ENCODE results near the genes GOLGA8O, PGBD4 and GOLGA8B.

CAGE:
- cytosol, long polyA minus RNA: no peak
- cytosol, long polyA plus RNA: no peak
- long polyA plus RNA: no peak
- nucleus, long polyA minus RNA: no peak
- nucleus, long polyA plus RNA: start-site peak on the plus strand at chr15:31465629-31465682, 18 and 10 reads in 2 replicates
Measured at GRCh38 chr15:31465133-31466227, 138.8 kb downstream of the KLF13 start.

GRCh38 chr15:31471712-31472354, 145.2 kb downstream of the KLF13 start:
CAGE:
- cytosol, long polyA minus RNA: no peak
- cytosol, long polyA plus RNA: no peak
- long polyA plus RNA: no peak
- nucleus, long polyA minus RNA: no peak
- nucleus, long polyA plus RNA: no peak

GRCh38 chr15:32455366-32456064, at the start of gene GOLGA8O:
TSS of gene GOLGA8O (minus strand) at chr15:32455634.
CAGE:
- cytosol, long polyA minus RNA: no peak
- cytosol, long polyA plus RNA: no peak
- long polyA plus RNA: no peak
- nucleus, long polyA minus RNA: no peak
- nucleus, long polyA plus RNA: no peak

DNA sequence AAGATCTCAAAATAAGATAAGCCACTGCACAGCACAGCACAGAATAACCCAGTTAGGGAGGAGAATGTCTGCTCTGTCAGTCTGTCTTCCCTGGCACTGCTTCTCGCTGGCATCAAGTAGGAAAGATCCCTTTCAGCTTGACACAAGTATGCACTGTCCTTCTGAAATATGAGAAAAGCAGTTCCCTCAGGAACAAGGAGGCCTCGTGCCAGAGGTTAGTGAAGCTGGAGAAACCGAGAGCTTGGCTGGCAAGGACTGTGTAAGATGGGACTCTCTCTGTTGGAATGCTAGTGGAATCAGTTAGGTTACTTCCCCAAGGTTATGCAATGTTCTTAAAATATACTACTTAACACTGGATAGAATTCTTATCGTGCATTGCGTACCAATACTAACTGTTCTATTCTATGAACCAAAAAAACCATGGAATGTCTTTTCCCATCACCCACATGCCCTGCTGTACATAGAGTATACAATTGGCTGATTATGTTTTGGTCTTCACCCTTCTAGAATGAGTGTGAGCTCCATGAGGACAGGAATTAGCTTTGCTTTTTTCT, 59.0 kb downstream of the FMN1 start:
CAGE:
- cytosol, long polyA minus RNA: no peak
- cytosol, long polyA plus RNA: no peak
- long polyA plus RNA: no peak
- nucleus, long polyA minus RNA: no peak
- nucleus, long polyA plus RNA: no peak

GRCh38 chr15:34101974-34102625, at the start of gene PGBD4:
TSS of gene PGBD4 (plus strand) at chr15:34102083.
CAGE:
- cytosol, long polyA minus RNA: no peak
- cytosol, long polyA plus RNA: no peak
- long polyA plus RNA: no peak
- nucleus, long polyA minus RNA: start-site peak on the plus strand at chr15:34102067-34102113, 17 reads
- nucleus, long polyA plus RNA: no peak

DNA sequence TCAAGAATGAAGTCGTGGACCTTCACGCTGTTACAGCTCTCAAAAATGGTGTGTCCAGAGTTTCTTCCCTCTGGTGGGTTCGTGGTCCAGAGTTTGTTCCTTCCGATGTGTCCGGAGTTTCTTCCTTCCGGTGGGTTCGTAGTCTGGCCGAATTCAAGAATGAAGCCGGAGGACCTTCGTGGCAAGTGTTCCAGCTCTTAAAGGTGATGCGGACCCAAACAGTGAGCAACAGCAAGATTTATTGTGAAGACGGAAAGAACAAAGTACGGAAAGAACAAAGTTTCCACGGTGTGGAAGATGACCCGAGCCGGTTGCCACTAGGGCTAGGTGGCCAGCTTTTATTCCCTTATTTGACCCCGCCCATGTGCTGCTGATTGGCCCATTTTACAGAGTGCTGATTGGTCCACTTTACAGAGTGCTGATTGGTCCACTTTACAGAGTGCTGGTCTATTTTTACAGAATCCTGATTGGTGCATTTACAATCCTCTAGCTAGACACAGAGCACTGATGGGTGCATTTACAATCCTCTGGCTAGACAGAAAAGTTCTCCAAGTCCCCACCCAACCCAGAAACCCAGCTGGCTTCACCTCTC, 10.2 kb downstream of the KATNBL1 start:
CAGE:
- cytosol, long polyA minus RNA: no peak
- cytosol, long polyA plus RNA: no peak
- long polyA plus RNA: no peak
- nucleus, long polyA minus RNA: no peak
- nucleus, long polyA plus RNA: no peak

CAGE:
- cytosol, long polyA minus RNA: no peak
- cytosol, long polyA plus RNA: no peak
- long polyA plus RNA: no peak
- nucleus, long polyA minus RNA: no peak
- nucleus, long polyA plus RNA: no peak
Measured at GRCh38 chr15:34225147-34225849, 482 bp downstream of the EMC4 start.

CAGE:
- cytosol, long polyA minus RNA: no peak
- cytosol, long polyA plus RNA: no peak
- long polyA plus RNA: no peak
- nucleus, long polyA minus RNA: no peak
- nucleus, long polyA plus RNA: no peak
Measured at GRCh38 chr15:34333886-34334689, 3.5 kb downstream of the SLC12A6 start.

GRCh38 chr15:34341421-34341848, 1.5 kb downstream of the NOP10 start:
CAGE:
- cytosol, long polyA minus RNA: no peak
- cytosol, long polyA plus RNA: no peak
- long polyA plus RNA: no peak
- nucleus, long polyA minus RNA: no peak
- nucleus, long polyA plus RNA: no peak

DNA sequence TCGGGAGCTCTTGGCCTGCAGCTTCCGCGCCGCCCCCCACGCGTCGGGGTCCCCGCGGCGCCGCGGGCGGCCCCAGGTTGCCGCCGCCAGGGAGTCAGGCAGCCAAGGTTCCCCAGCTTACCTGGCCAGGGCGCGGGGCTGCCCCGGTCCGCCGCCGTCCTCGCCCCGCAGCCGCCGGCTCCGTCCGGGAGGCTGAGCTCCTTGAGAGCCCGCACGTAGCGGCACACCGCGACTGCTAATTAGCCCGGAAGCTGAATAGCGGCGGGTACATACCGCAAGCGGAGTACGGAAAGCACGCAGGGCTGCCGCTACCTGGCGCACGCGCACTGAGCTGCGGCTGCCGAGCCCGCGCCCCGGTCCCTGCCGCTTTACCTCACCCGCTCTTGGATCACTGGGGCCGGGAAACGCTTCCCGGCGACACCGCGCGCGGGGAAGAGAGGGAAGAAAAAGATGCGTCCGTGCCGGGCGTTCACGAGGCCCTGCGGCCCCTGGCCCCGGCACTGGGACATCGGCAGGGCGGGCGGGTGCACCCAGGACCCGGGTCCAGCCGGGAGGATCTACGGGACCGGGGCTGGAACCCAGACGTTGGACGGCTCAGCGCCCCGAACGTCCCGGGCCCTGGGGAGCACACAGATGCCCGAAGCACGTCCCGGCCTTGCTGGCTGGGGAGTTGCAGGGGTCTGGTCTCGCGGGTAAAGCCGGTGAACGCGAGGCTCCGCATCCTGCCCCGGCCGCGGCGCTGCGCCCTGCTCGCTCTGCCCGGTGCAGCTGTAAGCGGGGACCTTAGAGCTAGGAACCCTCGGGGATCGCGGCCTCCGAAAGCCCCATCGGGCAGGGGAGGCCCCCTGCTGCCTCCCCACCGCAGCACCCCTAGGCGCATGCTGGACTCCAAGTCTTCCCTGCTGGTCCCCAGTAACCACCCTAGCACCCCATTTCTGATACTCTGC, at the start of gene GOLGA8B:
TSS of gene GOLGA8B (minus strand) at position 257 of the 947 bp plus-strand sequence.
CAGE:
- cytosol, long polyA minus RNA: no peak
- cytosol, long polyA plus RNA: no peak
- long polyA plus RNA: start-site peak on the minus strand centred at position 240 of the sequence, 92 bp wide, 103 and 105 reads in 2 replicates
- nucleus, long polyA minus RNA: start-site peak on the minus strand centred at position 237 of the sequence, 70 bp wide, 60 reads
- nucleus, long polyA plus RNA: start-site peak on the minus strand centred at position 241 of the sequence, 80 bp wide, 367 and 486 reads in 2 replicates

DNA sequence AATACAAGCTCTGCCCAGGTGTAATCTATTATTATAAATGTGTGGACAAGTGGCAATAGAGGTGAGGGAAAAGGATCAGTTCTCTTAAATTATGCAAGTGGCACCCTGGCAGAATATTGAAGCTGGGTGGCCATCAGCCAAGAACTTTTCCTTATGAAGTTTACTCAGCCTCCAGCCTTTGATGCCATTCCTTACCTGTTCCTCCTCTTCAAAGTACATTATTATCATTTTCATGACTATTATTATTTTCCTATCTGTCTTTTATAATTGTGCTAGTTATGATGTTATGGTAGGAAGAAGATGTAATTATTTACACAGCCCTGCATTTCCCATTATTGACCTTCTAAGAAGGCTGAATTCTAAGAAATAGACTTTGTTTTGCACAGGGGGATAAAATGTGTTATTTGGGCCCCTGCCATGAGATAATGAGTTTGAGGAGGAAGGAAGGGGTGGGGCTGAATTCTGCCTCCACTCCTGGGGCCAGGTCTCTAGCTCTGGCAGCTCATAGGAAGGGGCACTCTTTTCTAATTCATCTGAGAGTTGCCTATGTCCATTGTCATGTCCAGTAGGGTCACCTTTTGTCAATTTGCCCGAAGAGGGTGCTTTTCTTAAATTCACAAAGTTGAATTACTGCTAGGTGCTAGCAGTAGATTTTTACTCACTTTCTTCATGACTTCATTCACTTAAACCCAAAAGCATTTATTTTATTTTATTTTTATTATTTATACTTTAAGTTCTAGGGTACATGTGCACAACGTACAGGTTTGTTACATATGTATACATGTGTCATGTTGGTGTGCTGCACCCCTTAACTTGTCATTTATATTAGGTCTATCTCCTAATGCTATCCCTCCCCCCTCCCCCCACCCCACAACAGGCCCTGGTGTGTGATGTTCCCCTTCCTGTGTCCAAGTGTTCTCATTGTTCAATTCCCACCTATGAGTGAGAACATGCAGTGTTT, 69.3 kb upstream of the GOLGA8B start:
CAGE:
- cytosol, long polyA minus RNA: no peak
- cytosol, long polyA plus RNA: no peak
- long polyA plus RNA: no peak
- nucleus, long polyA minus RNA: no peak
- nucleus, long polyA plus RNA: no peak

CAGE:
- cytosol, long polyA minus RNA: no peak
- cytosol, long polyA plus RNA: no peak
- long polyA plus RNA: no peak
- nucleus, long polyA minus RNA: no peak
- nucleus, long polyA plus RNA: no peak
Measured at GRCh38 chr15:34720148-34720714, 34.6 kb downstream of the GJD2 start.

DNA sequence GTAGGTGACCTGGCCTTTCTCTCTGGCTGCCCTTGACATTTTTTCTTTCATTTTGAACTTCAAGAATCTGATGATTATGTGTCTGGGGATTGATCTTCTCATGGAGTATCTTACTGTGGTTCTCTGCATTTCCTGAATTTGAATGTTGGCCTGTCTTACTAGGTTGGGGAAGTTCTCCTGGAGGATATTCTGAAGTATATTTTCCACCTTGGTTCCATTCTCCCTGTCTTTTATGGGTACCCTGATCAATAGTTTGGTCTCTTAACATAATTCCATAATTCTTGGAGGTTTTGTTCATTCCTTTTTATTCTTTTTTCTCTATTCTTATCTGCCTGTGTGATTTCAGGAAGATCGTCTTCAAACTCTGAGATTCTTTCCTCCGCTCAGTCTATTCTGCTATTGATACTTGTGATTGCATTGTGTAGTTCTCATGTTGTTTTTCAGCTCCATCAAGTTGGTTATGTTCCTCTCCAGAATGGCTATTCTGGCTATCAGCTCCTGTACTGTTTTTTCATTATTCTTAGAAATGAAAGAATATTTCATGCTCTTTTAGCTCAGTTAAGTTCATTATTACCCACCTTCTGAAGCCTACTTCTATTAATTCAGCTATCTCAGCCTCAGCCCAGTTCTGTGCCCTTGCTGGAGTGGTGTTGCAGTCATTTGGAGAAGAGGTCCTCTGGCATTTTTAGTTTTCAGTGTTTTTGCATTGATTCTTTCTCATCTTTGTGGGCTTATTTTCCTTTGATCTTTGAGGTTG, 205.0 kb downstream of the DPH6 start:
CAGE:
- cytosol, long polyA minus RNA: no peak
- cytosol, long polyA plus RNA: no peak
- long polyA plus RNA: no peak
- nucleus, long polyA minus RNA: no peak
- nucleus, long polyA plus RNA: no peak

CAGE:
- cytosol, long polyA minus RNA: no peak
- cytosol, long polyA plus RNA: no peak
- long polyA plus RNA: no peak
- nucleus, long polyA minus RNA: no peak
- nucleus, long polyA plus RNA: no peak
Measured at GRCh38 chr15:36877757-36879065, 222.1 kb downstream of the MEIS2 start.

GRCh38 chr15:36887038-36887756, 213.2 kb downstream of the MEIS2 start:
CAGE:
- cytosol, long polyA minus RNA: no peak
- cytosol, long polyA plus RNA: no peak
- long polyA plus RNA: no peak
- nucleus, long polyA minus RNA: no peak
- nucleus, long polyA plus RNA: no peak

CAGE:
- cytosol, long polyA minus RNA: no peak
- cytosol, long polyA plus RNA: no peak
- long polyA plus RNA: no peak
- nucleus, long polyA minus RNA: no peak
- nucleus, long polyA plus RNA: no peak
Measured at GRCh38 chr15:36887757-36887992, 212.7 kb downstream of the MEIS2 start.

DNA sequence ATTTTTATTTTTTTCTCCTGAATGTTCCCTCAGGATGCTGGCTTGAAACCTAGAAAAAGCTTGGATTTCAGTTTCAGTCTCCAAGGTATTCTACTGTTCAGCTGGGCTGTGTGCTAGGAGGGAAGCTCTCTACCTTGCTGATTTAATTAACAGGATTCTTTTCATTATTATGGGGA, 185.2 kb downstream of the MEIS2 start:
CAGE:
- cytosol, long polyA minus RNA: no peak
- cytosol, long polyA plus RNA: no peak
- long polyA plus RNA: no peak
- nucleus, long polyA minus RNA: no peak
- nucleus, long polyA plus RNA: no peak

GRCh38 chr15:37104043-37104784, 3.9 kb upstream of the MEIS2 start:
CAGE:
- cytosol, long polyA minus RNA: no peak
- cytosol, long polyA plus RNA: no peak
- long polyA plus RNA: no peak
- nucleus, long polyA minus RNA: no peak
- nucleus, long polyA plus RNA: no peak

DNA sequence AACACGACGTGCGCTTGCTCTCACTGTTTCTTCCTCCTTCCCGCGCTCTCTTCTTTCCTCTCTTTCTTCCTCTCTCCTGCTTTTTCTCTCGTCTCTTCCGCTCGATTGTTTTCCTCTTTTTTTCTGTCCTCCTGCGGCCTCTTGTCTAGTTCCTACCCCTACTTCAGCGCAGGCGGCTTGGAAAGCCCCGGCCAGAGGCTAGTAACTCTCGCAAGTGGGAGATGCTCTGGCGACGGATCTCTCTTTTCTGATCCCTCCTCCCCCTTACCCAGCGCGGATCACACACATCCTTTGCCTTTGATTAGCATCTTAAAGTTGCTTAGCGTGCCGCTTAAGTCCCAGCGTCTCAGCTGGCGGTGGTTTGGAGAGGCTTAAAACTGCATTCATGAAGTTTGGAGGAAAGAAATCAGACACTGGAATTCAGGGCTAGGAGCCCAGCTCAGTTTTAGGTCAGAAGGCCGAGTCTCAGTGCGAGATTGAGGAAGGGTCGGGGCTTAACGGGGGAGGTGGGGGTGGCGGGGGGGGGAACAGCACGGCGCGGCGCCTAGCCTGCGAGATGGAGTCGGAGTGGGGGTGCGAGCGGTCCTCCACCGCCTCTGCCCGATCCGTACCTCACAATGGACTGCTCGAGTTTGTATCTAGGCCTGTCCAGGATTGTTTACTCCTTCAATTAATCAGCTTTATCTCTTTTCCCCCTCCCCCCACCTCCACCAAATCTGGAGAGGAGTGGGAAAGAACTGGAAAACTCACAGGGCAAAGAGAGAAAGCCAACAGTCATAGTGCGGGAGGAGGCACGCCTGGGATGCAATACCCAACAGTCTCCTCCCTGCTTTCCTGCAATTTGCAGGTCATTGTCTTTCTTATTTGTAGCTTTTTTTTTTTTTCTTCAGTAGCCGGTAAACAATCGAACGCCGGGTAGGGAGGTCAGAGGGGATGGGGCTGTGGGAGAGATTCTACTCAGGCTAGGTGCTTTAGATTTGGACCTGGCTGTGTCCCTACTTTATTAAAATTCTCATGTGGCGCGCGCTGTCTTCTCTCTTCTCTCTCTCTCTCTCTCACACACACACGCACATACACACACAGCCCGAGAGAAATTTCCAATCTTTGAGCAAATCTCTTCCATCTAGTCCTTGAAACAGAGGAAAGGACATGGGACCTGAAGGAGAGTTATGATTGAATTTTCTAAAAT, 6.6 kb upstream of the MEIS2 start:
CAGE:
- cytosol, long polyA minus RNA: no peak
- cytosol, long polyA plus RNA: no peak
- long polyA plus RNA: no peak
- nucleus, long polyA minus RNA: no peak
- nucleus, long polyA plus RNA: no peak

DNA sequence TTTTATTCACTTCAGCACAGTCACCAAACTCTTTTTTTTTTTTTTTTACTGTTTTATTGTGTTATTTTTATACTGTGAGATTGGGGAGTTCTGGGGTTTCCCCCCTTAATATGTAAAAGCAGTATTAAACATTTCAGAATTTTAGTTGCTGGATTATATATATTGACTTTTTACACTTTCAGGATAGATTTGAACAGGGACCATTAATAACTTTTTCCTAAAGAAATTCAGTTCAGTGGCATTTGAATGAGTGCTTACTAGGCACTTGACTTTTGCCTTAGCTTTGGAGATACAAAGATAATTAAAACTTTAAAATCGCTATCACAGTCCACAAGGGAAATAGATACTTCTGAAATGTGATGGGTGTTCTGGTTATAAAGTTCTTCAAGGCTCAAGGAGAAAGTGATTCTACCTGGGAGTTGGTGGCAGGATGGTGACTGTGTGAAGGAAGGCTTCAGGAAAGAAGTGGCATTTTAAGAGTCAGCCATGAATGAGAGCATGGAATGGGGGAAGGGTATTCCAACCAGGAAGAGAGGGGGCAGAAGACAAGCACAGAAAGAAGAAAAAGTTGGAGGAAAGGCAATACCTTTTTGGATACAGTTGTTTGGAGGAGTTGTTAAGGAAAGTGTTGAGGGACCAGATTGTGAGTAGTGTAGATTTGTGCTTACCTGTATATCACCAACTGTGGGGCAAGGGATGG, 9.5 kb downstream of the SPRED1 start:
CAGE:
- cytosol, long polyA minus RNA: no peak
- cytosol, long polyA plus RNA: no peak
- long polyA plus RNA: no peak
- nucleus, long polyA minus RNA: no peak
- nucleus, long polyA plus RNA: no peak

Data from keratinocyte (primary cell).